AG08470 (cell line): ENCODE data around the genes LIMA1, HIGD1C, POU6F1 and ANKRD33.

- RRBS = no CpG with 5 or more reads among the region's 8 CpGs
These were observed 707 bp downstream of the CERS5 start for GRCh38 chr12:50166463-50166861.

DNA sequence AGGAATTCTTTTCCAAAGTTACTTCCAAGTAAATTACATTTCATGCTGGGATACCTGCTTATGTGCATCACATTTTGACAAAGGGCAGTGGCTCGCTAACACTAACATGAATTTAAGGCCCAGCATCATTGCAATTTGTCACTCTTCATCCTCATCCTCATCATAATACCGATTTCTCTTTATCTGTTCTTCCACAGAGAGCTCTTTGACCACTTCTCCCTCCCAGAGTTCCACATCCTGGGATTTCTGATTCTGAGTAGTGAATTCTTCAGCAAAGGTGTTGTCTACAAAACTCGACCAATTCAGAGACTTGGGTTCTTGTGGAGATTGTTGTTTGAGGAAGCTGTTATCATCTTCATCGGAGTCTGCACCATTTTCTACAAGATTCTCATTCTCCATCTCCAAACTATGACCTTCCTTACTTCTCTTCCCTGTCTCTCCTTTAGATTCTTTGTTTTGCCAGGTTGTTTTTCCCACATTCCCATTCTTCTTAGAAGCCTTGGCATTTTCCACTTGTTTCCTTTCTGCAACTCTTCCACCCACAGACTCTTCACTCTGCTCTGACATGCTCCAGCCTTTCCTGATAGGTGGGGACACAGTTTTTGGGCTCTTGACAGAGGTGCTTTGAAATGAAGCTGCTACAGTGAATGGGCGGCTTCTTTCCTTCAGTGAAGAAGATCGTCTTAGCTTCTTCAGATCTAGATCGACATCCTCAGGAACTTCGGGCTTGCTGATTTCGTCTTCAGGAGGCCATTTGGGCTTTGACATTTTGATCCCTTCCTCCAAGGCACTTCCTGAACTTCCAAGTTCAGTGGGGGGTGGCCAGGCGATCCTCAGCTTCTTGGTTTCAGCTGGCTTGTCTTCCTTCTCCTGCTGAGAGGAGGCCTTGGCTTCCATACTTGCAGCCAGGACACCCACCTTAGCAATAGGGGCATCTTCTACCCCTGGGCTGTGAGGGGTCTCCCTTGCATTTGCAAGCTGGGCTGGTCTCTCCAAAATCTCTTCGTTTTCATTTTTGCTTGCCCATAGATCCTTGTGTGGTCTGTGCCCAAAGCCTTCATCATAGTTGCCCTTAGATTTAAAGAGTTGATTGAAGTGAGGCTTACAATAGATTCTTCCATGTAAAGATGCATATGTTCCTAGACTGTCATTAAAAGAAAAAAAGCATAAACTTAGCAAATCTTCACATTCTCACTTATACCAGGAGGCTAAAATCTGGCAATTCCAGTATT is 10.2 kb upstream of the CERS5 start:
- RRBS = no CpG with 5 or more reads among the region's 11 CpGs

DNA sequence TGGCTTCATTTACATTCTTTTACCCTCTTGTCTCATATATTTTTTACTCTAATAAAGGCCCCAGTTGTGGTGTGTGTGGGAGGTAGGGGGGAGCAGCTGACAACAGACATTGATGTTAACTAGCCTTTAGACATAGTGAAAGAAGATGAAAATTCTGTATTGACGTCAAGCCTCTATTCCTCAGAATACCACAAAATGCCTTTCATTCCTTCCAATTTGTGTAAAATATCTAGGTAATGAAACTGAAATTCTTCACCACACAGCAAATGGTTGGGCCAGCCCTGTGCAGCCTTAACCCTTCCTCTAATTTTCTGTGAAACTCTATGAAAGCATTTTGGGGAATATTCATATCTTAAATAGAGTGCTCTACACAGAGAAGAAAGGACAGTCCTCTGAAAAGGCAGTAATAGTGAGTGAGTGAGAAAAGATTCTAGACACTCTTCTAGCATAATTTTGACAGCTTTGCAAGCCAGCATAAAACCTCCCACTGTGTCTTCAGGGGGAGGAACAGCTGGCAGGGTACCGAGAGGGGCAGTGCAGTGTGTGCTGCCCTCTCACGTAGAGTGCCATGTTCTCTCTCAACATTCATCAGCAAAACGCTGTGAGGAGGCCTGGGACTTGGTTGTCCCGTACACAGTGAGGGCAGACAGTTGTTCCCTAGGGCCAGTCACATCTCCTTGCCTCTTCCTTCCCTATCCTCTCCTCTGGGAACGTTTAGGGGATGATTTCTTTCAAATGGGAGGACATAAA is 20.2 kb upstream of the CERS5 start:
- RRBS = no CpG with 5 or more reads among the region's 6 CpGs

DNA sequence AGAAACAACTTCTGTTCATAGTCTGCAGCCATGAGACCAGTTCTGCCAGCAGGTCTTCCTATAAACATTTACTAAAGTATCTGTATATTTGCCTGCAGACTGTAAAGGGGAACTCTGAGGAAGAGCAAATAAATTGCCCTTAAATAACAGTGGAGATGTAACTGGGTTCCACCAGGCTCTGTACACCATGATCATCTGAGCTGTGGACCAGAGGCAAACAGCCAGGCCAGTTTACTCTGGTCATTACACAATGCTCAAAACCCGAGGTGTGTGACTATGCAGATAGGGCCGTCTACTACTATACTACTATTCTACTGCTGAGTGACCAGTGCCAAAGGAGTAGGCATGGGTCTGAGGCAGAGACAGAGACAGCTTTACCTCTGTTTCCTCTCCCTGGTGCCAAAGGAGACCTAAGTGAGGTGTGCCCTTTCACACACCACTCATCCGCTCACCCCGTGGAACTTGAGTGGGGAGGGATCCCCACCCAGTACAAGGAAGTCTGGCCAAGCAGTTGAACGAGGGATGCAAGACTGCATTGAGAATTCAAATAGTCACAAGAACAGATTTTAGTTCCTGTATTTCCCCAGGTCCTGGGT is 21.2 kb upstream of the CERS5 start:
- RRBS = no CpG with 5 or more reads among the region's 5 CpGs

GRCh38 chr12:50201858-50202777 is 34.9 kb upstream of the CERS5 start:
- RRBS = no CpG with 5 or more reads among the region's 6 CpGs

DNA sequence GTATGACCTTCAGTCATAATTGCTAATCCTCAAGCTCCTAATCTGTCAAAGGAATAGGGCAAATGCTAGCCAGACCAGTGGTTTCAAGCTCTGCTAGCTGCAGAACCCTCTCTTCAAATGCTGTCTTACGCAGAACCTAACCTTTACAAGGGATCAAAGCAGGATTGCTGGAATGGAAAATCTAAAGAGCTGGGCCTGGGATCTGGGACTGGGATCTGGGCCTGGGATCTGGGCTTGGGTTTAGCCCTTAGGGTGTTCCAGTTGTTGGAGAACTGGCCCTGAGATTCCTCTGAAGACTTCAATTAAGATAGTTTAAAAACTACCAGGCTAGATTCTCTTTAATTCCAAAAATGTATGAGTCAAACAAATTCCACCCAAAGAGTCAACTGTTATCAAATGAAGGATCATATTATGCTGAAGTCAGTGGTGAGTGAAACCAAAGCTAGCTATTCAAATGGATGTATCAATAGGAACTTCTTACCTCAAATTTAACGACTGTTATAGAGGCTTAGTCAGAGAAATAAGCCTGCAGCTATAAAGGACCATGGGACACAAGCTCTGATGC is 40.6 kb downstream of the LIMA1 start:
- RRBS = no CpG with 5 or more reads among the region's 2 CpGs

- RRBS = under 1% methylated on average over 33 of the region's 55 CpGs
These were observed at the start of gene LIMA1 for GRCh38 chr12:50283034-50283807. LIMA1 (minus strand) TSS chr12:50283520.

DNA sequence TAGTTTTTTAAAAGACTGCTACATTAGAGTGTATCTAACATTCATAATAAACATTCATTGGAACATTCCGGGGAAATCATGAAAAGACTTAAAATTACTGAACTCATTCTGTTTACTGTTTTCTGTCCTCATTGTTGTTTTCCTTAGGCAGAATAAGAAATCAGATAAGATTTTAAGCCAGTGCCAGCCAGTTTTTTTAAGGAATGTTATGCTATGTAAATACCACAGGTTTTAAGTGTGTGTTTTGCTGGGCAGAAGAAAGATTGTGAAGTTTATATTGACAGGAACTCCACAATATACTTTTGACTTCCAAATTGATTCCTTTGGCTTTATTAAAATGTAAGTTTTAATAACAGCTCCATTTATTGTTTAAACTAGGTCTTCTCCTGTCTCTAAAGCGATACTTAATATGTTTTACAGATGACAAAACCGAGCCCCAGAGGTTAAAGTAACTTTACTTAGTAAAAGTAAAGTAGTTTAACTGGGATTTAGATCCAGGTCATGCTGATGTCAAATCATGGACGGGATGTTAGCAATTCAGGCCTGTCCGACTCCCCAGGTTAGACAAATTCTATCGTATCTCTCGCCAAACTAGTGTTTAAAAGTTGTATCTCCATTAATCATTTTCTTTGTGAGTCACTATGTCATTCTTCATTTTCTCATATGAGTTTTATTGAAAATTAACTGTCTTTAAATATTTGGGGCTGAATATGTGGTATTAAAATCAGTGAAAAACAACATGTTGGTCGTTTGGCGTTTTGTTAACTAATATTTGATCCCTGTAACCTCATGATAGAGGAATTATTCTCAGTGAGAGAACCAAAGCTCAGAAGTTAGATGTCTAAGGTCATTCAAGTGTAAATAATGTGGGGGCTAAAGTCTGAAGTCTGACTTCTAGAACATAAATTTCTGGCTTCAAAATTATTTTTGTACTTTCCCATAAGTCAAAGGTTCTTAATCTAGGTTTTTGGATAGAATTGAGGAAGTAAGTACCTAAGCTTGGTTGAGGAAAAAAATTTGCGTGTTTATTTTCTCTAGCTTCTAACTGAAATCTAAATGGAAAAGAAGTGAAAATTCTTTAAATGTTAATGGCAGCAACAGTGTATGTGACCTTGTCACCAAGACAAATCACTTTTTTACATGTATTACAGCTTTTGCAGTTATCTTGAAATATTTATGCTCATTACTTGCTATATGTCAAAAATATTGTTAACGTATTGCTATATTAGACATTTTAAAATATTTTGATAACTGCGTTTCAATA is 2.0 kb downstream of the LARP4 start:
- RRBS = no CpG with 5 or more reads among the region's 12 CpGs

DNA sequence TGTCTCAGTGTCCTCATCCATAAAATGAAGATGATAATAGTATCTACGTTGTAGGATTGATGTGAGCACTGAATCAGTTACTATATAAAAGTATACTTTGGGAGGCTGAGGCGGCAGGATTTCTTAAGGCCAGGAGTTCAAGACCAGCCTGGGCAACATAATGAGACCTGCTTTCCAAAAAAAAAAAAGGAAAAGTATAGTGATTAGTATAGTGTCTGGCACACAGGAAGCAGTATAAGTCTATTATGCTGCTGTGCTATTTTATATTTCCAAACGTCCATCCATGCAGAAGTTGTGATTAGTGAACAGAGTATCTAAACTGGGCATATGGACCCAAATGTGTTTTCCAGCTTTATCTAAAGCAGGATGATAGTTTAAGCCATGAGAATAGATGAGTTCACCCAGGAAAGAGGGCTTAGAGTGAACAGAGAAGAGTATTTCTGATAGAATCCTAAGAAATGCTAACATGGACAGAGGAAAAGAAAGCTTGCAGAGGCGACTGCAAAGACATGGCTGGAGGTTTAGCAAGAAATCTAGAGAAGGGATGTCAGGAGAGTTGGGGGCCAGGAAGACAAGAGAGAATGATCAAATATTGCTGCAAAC is 23.6 kb downstream of the DIP2B start:
- RRBS = no CpG with 5 or more reads among the region's 4 CpGs

- RRBS = no CpG with 5 or more reads among the region's 12 CpGs
These were observed at the start of gene HIGD1C for GRCh38 chr12:50952351-50952678. HIGD1C (plus strand) TSS chr12:50952544.

DNA sequence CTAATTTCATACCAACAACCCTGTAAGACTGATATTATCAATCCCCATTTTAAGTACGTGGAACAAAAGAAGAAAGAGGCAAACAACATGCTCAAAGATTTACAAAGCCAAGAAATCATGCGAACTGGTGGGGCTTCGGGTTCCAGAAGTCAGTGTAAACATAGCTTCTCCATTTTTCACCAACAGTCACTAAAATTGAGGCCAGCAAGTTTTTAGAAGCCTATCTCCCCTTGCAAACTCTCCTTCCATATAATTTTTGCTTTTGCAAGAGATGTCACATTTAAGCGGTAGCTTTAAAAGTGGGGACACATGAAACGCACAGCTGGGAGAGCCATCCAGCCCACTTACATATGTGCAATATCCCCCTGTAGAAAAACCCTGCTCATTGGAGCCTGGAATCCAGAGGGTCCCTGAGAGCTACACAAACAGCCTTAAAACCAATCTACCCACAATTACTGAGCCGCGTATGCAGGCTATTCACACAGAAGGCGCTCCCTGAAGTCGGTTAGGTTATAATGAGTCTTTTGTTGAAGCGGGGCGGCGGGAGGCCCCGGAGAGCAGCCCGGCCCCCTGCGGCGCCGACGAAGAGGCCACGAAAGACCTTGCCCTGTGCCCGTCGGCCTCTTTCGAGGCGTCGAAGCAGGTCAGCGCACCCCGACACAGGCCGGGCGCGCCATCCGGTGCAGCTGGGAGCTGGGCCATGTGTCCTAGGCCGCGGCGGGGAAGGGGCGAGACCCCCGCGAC is 687 bp downstream of the SLC11A2 start:
- RRBS = under 1% methylated on average over 18 of the region's 36 CpGs

- RRBS = no CpG with 5 or more reads among the region's 5 CpGs
These were observed 1.2 kb downstream of the CSRNP2 start for GRCh38 chr12:51082227-51082534.

GRCh38 chr12:51171896-51172598 is 888 bp downstream of the TFCP2 start:
- RRBS = no CpG with 5 or more reads among the region's 18 CpGs

GRCh38 chr12:51217547-51217734 is 421 bp downstream of the POU6F1 start:
- RRBS = 1% methylated on average over 10 of the region's 19 CpGs

DNA sequence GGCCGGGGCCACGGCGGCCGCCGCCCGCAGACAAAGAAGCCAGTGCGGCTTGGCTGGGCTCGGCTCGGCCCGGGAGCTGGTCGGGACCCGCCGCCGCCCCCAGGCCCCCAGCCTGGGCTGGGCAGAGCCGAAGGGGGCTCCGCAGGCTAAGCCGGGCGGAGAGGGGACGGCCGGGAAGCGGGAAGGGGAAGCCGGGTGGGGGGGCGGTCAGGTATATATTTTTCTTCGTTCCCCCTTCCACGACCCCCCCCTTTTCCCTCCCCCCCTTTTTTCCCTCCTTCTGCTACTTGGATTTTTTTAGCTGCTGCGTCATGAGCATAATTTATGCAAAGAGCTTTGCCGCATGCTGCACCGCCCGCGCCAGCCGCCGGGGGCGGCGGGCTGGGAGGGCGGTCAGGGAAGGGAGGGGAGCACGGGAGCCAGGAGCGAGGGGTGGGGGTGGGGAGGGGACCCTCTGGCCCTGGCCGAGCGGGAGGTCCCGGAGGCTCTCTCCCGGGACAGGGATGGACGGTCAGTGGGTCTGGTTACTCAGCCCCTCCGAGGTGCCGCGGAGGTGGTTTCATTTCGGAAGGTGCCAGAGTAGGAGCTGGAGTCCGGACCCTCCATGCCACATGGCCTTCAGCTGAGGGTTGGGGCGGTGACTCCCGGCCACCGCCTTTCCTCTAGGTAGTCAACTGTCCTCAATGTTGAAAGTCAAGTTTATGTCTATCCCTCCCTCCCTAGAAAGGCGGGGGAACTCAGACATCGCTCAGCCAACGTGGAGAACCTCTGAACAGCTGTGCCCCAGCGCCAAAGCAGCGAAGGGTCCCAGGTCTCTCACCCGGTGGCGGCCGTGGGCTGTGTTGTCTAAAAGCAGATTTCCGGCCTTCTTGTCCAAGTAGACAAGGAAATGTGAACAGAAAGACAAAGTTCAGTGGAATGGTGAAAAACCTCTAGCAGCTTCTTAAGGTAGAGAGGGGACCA is at the start of gene POU6F1:
Gene POU6F1 (minus strand): TSS at position 328 of the 963 bp plus-strand sequence.
- RRBS = 2% methylated on average over 27 of the region's 59 CpGs

GRCh38 chr12:51268942-51269302 is 1.3 kb downstream of the SMAGP start:
- RRBS = no CpG with 5 or more reads among the region's 3 CpGs

DNA sequence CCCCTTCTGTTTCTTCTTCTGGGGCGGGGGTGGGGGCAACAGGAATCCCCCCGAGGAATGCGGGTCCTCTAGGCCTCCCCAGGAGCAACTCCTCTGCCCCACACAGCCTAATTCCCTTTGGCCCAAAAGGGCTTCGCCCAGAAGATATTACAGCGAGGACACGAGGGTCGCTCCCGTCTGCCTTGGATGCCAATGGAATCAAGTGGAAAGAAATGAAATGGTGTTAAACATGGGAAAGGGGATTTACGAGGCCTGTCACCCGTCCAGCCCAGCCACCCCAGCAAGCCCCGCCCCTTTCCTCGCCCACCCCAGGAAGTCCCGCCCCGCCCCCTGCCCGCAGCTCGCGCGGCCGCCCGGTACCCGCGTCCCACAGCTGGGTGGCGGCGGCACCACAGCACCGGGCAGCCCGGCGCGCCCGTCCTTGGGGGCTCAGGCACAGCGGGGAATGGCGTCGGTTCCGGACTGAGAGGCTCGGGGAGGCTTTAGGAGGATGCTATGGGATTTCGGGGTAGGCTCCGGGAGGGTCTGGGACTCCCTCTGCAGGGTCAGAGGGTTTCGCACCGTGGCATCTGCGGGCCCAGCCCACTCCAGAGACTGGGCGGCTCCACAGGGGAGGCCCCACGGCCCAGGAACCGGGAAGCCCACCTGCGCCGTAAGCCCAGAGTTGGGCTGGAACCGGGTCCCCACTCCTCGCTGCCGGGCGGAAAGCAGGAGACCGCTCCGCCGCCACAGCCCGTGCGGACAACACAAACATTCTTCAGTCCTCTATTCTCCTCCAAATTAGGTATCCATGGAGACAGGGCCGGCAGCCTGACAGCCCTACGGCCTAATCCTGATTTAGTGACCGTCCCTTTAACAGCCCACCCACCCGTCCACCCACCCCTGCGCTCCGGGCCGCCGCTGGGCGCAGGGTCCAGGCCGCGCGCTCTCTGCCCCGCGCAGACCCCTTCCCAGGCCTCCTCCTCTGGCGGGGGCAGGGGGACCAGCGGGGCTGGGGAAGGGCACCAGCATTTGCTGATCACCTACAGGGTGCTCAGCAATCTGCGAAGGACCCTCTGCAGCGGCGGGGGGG is 1.5 kb downstream of the FIGNL2 start:
- RRBS = 6% methylated on average over 31 of the region's 72 CpGs

DNA sequence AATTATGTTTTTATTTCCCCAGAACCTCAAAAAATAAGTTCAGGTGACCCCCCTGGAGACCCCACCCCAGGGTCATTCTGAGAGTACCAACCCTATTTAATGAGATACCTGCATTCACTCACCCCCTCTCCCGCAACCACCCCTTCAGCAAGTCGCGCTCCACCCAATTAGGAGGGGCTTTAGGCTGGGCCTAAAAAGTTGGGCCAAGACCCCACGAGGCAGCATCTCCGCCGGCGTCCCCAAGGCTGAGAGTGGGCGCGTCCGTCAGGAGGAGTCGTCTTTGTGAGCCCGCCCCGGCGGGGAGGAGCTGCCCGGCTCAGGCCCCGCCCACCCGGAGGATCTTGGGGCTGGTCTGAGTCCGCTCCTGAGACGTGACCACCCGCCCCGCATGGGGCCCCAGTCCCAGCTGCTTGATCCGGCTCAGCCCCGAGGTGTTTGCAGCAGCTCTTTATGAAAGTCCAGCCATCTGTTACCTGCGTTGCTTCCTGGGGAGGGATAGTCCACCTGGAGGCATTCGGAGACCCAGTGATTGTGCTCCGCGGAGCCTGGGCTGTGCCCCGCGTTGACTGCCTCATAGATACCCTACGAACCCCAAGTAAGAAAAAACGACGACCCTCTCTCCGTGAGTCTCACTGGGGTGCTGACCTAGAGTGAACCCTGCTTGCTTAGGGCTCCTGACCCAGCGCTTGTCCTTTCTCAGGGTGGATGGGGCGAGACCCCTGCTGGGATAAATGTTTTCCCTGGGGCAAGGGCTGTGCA is at the start of gene ANKRD33:
Gene ANKRD33 (plus strand): TSS at position 367 of the 759 bp plus-strand sequence.
- RRBS = 29% methylated on average over 12 of the region's 35 CpGs

- RRBS = no CpG with 5 or more reads among the region's 8 CpGs
These were observed 347 bp downstream of the ACVRL1 start for GRCh38 chr12:51907760-51907941.

GRCh38 chr12:52005686-52006392 is 907 bp upstream of the TAMALIN start:
- RRBS = no CpG with 5 or more reads among the region's 18 CpGs